Tibial nerve (tissue), 3 donors: Measurements from ENCODE around the genes MEST and KLF14.

DNA sequence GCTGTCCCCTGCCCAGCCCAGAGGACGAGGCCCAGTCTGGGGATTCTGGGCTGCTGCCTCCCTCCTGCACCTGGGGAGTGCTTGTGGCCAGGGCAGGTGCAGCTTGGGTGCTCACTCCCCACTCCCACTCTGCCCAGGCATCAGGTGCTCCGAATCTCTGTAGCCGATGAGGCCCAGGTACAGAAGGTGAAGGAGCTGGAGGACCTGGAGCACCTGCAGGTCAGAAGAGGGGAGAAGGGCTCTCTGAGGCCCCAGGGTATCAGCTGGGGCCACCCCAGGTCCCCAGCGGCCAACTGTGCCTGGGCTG, 620 bp downstream of the CPA1 start:
- PRO-cap: no peak
- RAMPAGE, long total RNA, 3 experiments: no peak in any of the 3 experiments

- PRO-cap: bidirectional peak, plus-strand start at chr7:130492083, minus-strand start at chr7:130492016
- RAMPAGE, long total RNA, 3 experiments: start-site peak on the plus strand in 1 of 3 experiments, at chr7:130492206-130492316 at its widest, 8 reads per replicate
Measured at GRCh38 chr7:130491588-130492825, at the start of gene MEST. Gene MEST (plus strand): TSS chr7:130492085.

- PRO-cap: no peak
- RAMPAGE, long total RNA, 3 experiments: start-site peak on the plus strand in 1 of 3 experiments, at chr7:130506999-130507991 at its widest, 18 reads per replicate
Measured at GRCh38 chr7:130507201-130507972, 15.5 kb downstream of the MEST start.

DNA sequence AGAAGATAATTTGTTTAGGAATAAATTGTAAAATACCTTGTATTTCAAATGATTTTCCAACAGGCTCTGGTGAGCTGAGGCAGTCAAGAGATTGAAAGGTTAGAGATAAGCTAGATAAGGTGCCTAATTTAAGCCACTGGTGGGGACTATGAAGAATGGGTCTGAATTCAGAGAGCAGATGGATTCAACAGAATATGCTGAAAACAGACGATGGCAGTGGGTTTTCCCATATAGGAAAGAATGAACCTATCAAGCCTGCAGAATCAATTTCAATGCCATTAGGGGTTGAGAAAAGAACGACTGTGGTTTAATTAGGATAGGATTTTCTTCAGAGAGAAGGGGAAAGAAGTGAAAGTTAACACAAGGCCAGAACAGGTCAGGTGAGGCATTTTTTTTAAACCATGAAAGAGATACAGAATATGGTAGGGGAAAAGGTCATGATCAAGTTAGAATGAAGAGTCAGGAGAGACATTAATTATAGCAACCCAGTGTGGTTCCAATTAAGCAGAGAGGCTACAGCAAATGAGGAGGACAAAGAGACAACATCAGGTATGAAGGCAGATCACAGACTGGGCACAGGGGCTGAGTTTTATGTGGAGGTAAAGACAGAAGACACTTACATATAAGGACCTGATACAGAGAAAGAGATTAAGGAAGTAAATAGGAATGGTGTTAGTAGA, 18.3 kb downstream of the MEST start:
- PRO-cap: no peak
- RAMPAGE, long total RNA, 3 experiments: start-site peak on the plus strand in 1 of 3 experiments, centred at position 180 of the sequence, 8 reads per replicate

GRCh38 chr7:130515869-130516930, 24.3 kb downstream of the MEST start:
- PRO-cap: no peak
- RAMPAGE, long total RNA, 3 experiments: start-site peak on the plus strand in 1 of 3 experiments, at chr7:130516285-130516320 at its widest, 5 reads per replicate

DNA sequence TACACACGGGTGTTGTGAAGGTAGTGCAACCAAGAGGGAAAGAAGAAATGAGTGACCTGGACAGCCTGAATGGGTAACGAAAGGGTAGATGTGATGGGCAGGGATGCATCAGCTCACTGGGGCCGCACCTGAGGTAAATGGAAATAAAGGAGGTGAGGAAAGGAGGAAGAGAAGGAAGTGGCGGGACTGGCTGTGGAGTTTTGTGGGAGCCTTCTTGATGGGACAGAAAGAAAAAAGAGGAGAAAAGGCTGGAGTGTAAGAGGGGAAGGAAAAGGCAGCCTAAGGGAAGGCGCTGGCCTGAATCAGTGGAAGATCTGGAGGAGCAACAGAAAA, 34.0 kb downstream of the MEST start:
- PRO-cap: no peak
- RAMPAGE, long total RNA, 3 experiments: no peak in any of the 3 experiments

GRCh38 chr7:130529307-130529860, 37.5 kb downstream of the MEST start:
- PRO-cap: no peak
- RAMPAGE, long total RNA, 3 experiments: no peak in any of the 3 experiments

- PRO-cap: no peak
- RAMPAGE, long total RNA, 3 experiments: no peak in any of the 3 experiments
Measured at GRCh38 chr7:130556146-130556521, 64.2 kb downstream of the MEST start.

- PRO-cap: no peak
- RAMPAGE, long total RNA, 3 experiments: no peak in any of the 3 experiments
Measured at GRCh38 chr7:130560818-130561360, 69.0 kb downstream of the MEST start.

- PRO-cap: bidirectional peak, plus-strand start at chr7:130734356, minus-strand start at chr7:130734227
- RAMPAGE, long total RNA, 3 experiments: no peak in any of the 3 experiments
Measured at GRCh38 chr7:130733388-130734505, at the start of gene KLF14. Gene KLF14 (minus strand): TSS chr7:130734207.

DNA sequence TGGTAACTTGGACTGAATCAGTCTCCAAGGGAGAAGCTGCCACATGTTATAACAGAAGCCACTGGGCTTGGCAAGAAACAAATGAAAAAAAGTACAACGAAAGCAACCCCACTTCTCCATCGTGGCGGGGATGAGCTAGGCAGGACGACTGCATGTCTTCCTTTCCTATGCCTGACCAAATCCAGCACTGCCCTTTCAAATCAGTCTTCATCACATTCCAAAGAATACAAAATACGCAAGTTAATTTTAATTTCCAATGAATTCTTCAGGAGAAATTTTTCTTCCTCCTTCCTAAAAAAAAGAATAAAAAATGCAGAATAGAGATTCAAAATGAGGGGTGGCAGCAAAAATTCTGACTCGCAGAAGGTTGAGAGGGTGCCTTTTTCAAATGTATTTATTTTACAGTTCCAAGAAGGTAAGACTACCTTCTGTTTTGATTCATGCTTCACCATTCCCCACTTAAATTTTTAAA, 196.8 kb upstream of the KLF14 start:
- PRO-cap: no peak
- RAMPAGE, long total RNA, 3 experiments: no peak in any of the 3 experiments

GRCh38 chr7:130937651-130938084, 203.7 kb upstream of the KLF14 start:
- PRO-cap: no peak
- RAMPAGE, long total RNA, 3 experiments: no peak in any of the 3 experiments

DNA sequence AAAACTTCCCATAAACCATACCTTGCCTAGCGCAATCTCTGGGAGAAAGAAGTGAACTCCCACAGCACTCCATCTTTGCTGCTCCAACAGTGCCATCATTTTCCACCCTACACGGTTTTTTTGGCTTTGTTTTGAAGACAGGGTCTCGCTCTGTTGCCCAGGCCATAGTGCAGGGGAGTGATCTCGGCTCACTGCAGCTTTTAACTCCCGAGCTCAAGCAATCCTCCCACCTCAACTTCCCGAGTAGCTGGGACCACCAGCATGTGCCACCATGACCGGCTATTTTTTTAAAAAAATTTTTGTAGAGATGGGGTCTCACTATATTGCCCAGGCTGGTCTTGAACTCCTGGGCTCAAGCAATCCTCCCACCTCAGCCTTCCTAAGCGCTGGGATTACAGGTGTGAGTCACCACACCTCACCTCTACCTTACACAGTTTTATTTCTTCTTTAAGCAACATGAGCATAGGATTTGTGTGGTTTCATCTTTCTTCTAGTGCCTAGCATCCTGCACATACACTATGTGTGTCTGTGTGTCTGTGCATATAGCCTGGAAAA, 270.9 kb upstream of the KLF14 start:
- PRO-cap: no peak
- RAMPAGE, long total RNA, 3 experiments: no peak in any of the 3 experiments

DNA sequence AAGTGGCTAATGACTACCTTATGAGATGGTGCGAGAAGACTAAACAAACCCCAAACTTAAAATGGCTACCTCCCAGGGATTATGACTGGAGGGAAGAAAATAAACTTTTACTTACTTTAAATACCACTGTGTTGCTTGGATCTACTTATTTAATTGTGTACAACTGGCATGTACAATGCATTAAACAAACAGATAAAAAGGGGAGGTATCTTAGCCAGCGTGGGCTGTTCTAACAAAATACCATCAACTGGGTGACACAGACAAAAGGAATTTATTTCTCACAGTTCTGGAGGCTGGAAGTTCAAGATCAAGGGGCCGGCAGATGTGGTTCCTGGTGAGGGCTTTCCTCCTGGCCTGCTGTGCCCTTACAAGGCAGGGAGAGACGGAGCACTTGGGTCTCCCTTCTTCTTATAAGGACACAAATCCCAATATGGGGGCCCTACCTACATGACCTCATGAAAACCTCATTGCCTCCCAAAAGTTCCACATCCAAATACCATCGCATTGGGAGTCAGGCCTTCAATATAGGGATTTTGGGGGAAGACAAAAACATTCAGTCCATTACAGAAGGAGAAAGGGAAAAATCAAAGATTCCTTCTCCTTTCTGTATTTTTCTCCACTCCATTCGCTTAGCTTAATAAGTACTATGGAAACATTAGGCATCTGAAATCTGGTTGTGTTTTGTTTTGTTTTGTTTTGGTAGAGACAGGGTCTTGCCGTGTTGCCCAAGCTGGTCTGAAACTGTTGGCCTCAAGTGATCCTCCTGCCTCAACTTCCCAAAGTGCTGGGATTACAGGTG, 281.7 kb upstream of the KLF14 start:
- PRO-cap: no peak
- RAMPAGE, long total RNA, 3 experiments: no peak in any of the 3 experiments

DNA sequence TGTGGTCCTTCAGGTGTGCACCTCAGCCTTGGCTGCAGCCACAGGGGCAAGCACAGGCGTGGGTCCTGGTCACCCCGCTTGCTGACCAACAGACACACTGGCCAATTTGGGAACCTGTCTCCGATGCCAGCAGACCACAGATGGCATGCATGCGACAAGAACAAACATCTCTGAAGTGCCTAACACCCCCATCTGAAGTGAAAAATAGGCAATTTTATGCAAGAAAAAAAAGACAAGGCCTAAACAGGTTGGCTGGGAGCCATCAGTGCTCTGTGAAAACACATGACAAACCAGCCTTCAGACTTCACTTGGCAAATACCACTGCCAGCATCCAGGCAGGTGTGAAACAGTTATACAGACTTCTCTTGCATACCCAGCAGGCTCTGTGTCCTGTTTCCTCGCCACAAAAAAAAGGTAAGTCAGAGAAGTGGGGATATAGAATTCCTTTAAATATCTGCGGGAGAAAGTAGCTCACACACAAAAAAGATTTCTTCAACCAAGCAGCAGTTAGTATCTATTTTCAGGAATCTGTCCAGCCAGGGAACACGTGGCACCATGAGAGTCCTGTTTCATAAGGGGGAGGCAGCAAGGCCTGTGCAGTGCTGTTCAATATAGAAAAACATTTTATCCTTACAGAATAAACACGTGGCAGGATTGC, 293.4 kb upstream of the MKLN1 start:
- PRO-cap: no peak
- RAMPAGE, long total RNA, 3 experiments: no peak in any of the 3 experiments

DNA sequence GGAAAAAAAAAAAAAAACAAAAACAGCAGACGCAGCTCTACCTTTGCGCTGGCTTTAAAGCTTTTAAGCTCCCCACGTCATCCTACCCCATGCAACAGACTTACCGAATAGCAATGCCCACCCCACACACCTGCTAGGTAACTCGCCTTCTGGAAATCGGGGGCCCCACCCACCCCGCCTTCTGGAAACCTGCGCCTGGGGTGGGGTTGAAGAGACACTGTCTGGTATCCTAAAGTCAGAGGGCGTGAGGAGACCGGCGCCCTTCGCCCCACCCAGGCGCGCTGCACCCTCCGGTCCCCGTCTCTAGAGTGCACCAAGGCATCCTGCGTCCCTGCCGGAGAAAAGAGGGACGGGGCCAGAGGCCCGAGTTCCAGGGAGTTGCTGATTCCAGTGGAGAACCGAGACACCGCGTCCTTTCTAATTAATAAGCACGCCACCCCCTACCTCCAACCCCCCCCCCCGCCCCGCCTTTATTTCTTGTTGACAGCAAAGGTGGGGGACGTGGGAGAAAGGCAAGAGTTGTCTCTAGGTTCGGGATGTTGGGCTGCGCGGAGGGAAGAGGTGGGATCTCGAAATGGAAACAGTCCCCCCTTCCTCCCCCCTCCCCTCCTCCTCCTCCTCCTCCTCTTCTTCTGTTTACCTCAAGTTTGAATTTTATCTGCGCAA, 220.9 kb upstream of the MKLN1 start:
- PRO-cap: bidirectional peak, plus-strand start at position 238 of the sequence, minus-strand start outside the sequence; bidirectional peak, plus-strand start at position 528 of the sequence, minus-strand start at position 392 of the sequence
- RAMPAGE, long total RNA, 3 experiments: no peak in any of the 3 experiments

- PRO-cap: no peak
- RAMPAGE, long total RNA, 3 experiments: no peak in any of the 3 experiments
Measured at GRCh38 chr7:131108923-131109187, 218.8 kb upstream of the MKLN1 start.

DNA sequence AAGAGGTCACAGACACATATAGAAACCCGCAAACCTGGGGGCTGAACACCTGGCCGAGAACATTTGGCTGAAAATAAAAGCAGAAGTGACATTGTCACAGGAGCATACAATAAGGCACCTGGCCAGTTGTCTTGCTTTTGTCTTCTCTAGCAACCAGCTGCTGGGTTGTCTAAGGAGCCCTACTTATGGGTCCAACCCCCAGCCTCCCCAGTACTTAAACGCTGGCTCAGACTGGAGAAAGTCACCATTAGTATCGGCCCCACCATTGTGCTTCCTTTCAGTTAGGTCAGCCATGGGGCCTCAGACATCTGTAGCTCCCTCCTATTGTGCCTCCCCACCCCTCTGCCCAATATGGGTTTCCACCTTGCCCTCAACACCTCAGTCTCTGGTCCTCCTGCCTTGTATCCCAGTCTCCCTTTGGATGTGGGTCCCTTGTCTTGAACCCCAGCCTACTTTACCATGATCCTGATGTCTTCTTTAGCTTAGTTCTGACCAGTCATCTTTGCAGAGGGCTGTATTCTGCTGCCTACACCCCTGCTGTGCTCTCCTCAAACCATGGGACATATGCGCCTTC, 203.3 kb upstream of the MKLN1 start:
- PRO-cap: no peak
- RAMPAGE, long total RNA, 3 experiments: no peak in any of the 3 experiments

- PRO-cap: no peak
- RAMPAGE, long total RNA, 3 experiments: no peak in any of the 3 experiments
Measured at GRCh38 chr7:131235306-131236160, 92.1 kb upstream of the MKLN1 start.

GRCh38 chr7:131356447-131356901, 28.8 kb downstream of the MKLN1 start:
- PRO-cap: no peak
- RAMPAGE, long total RNA, 3 experiments: no peak in any of the 3 experiments